Heart left ventricle (tissue), 7 donors: ENCODE measurements around the genes COX6A2 and TP53TG3D.

DNA sequence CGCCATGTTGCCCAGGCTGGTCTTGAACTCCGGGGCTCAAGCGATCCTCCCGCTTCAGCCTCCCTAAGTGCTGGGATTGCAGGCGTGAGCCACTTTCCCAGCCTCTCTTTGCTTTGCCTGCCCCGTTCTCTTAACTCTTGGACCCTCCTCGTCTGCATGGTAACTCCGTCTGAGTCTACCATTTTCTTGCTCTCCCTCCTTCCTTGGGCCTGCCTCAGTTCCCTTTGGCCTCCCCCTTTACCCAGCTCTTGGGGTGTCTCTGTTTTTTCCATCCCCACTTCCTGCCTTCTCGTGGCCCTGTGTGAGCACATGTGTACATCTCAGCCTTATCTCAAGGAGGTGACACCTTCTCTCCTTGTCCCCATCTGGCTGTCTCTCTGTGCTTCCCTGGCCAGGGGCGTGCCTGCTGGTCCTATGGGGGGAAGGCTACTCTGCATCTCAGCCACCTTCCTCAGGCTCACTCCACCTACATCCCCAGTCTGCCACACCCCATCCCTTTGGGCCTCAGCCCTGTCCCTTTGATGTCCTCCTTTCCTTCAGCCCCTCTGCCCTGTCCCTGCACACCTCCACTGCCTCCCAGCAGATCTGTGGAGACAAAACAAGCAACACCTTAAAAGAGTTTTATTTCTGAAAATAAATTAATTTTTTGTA is 6.6 kb downstream of the CTF1 start:
- PRO-cap, 6 experiments = no peak in any of the 6 experiments
- RAMPAGE, long total RNA, 2 experiments = no peak in any of the 2 experiments
- RRBS = no CpG with 5 or more reads among the region's 10 CpGs

DNA sequence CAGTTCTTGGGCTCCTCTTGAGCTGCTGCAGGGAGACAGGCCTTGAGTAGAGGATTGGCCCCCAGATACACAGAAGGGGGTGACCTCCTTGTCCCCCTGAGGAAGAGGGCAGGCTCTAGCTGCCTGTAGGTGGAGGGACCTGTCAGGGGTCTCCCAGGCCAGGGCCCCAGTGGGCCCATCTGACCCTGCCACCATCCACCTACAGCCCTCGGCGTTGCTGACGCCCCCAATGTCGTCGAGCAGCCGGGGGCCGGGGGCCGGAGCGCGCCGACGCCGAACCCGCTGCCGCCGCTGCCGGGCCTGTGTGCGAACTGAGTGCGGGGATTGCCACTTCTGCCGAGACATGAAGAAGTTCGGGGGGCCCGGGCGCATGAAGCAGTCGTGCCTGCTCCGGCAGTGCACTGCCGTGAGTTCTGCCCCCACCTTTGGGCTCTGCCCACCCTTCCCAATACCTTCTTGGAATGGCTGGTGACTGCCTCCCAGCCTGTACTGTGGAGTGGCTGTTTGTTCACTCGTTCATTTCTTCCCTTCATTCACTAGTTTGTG is 2.2 kb downstream of the FBXL19 start:
- PRO-cap, 6 experiments = no peak in any of the 6 experiments
- RAMPAGE, long total RNA, 2 experiments = no peak in any of the 2 experiments
- RRBS = 91% methylated on average over 12 of the region's 27 CpGs

- PRO-cap, 6 experiments = peak in 3 of 6 experiments; most common plus-strand start chr16:30948642 (in 2)
- RAMPAGE, long total RNA, 2 experiments = no peak in any of the 2 experiments
- RRBS = 13% methylated on average over 19 of the region's 54 CpGs
Observed at GRCh38 chr16:30947783-30948902, 725 bp upstream of the ORAI3 start.

DNA sequence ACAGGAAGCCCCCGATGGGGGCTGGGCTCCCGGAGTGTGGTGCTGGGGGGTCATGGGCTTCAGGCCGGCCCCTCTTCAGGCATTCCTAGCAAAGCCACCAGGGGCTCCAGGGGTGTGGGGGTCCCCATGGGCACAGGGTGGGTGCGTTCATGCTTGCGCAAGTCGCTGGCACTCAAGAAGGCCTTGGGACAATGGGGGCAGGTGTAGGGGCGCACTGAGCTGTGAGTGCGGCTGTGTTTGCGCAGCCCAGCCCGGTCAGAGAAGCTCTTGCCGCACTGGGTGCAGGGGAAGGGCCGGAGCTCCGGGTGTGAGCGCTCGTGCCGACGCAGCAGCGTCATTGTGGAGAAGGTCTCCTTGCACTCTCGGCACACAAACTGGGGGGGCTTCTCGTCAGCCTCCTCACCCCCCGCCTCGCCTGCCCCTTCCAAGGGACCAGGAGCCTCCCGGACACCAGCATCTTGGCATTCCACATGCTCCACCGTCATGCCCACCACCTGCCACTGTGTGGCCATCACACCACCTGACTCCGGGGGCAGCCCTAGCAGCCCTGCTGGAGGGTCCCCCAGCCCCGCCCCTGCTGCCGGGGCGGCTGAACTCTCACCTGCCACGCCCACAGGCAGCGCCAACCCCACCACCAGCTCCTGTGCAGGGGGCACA is 12.9 kb downstream of the ZNF668 start:
- PRO-cap, 6 experiments = no peak in any of the 6 experiments
- RAMPAGE, long total RNA, 2 experiments = no peak in any of the 2 experiments
- RRBS = 93% methylated on average over 6 of the region's 30 CpGs

- PRO-cap, 6 experiments = no peak in any of the 6 experiments
- RAMPAGE, long total RNA, 2 experiments = no peak in any of the 2 experiments
- RRBS = no CpG with 5 or more reads among the region's 5 CpGs
Observed at GRCh38 chr16:31064782-31065336, 9.2 kb downstream of the ZNF668 start.

- PRO-cap, 6 experiments = peak in 1 of 6 experiments; most common plus-strand start chr16:31072070 (in 1); most common minus-strand start chr16:31071932 (in 1)
- RAMPAGE, long total RNA, 2 experiments = no peak in any of the 2 experiments
- RRBS = no CpG with 5 or more reads among the region's 9 CpGs
Observed at GRCh38 chr16:31071509-31072535, 2.2 kb downstream of the ZNF668 start.

- PRO-cap, 6 experiments = no peak in any of the 6 experiments
- RAMPAGE, long total RNA, 2 experiments = no peak in any of the 2 experiments
- RRBS = 100% methylated on average over 1 of the region's 20 CpGs
Observed at GRCh38 chr16:31119919-31120591, 2.6 kb downstream of the KAT8 start.

DNA sequence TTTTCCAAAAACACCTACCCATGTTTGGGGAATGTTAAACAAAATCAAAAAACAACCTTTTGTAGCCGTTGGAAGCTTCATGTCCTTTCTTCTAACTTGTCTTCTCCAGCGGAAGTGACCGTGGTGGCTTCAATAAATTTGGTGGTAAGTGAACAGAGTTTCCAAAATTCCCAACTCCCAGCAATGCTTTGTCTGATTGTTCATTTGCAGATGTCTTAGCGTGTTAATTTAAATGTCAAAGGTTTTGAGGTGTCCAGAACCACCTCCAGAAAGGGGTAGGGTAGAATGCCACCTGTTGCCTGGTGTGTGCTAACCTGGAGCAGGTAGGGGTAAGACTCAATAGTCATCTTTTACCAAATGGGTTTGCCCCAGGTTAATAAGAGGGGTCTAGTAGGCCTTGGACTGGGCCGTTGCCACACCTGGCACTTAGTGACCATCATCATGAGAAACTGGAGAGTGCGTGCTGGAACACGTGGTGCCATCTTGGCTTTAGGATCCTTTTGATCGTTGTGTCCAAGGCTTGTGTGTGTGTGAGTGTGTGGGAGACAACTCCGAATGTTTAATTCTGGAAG is 6.8 kb downstream of the FUS start:
- PRO-cap, 6 experiments = no peak in any of the 6 experiments
- RAMPAGE, long total RNA, 2 experiments = no peak in any of the 2 experiments
- RRBS = no CpG with 5 or more reads among the region's 9 CpGs

DNA sequence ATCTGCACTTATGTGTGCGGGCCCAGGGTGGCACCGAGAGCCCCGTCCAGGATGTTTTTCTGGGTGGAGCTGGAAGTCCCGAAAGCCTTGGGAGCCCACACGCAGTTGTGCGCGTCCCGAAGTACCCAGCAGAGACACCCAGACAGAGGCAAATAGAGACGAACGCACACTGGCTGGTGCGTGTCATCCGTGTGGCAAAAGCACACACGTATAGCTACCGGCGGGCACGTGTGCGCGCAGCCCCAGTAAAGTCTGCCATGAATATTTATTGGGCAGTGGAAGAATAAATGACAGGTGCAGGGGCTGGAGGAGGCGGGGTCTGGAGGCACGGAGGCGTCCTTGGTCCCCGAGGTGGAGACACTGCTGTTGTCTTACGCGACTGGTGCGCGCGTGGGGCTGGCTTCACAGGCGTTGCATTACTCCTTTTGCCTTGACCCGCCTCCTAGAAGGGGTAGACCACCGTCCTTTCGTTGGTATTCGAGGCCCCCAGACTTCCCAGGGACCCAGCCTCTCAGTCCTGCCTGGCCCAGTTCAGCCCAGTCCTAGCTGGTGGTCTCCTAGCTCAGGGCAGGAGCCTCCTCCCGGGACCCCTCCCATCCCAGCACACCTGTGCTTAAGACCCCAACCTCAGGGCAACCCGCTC is 1.1 kb downstream of the PYDC1 start:
- PRO-cap, 6 experiments = no peak in any of the 6 experiments
- RAMPAGE, long total RNA, 2 experiments = no peak in any of the 2 experiments
- RRBS = no CpG with 5 or more reads among the region's 34 CpGs

DNA sequence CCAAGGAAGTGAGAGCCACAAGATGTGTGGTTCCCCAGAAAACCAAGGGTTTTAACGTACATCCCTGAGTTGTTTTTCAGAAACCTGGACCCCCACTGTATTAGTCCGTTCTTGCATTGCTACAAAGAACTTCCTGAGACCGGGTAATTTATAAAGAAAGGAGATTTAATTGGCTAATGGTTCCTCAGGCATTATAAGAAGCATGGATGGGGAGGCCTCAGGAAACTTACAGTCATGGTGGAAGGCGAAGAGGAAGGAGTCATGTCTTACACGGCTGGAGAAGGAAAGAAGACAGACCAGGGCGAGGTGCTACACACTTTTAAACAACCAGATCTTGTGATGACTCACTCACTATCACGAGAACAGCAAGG is 7.8 kb upstream of the ITGAX start:
- PRO-cap, 6 experiments = no peak in any of the 6 experiments
- RAMPAGE, long total RNA, 2 experiments = no peak in any of the 2 experiments
- RRBS = no CpG with 5 or more reads among the region's 7 CpGs

- PRO-cap, 6 experiments = no peak in any of the 6 experiments
- RAMPAGE, long total RNA, 2 experiments = no peak in any of the 2 experiments
- RRBS = 31% methylated on average over 10 of the region's 34 CpGs
Observed at GRCh38 chr16:31356812-31357847, 2.2 kb downstream of the ITGAX start.

DNA sequence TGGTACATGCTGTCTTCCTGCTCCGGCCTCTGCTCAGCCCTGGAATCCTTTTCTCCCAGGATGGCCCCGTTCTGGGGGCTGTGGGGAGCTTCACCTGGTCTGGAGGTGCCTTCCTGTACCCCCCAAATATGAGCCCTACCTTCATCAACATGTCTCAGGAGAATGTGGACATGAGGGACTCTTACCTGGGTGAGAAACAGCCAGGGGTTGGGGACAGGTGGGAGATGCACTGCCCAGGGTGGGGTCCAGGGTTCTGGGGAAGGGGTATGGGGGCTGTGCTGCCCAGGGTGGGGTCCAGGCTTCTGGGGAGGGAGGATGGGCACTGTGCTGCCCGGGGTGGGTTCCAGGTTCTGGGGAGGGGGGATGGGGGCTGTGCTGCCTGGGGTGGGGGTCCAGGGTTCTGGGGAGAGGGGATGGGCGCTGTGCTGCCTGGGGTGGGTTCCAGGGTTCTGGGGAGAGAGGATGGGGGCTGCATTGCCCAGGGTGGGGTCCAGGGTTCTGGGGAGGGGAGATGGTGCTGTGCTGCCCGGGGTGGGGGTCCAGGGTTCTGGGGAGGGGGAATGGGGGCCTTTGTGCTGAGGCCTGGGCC is 7.1 kb downstream of the ITGAX start:
- PRO-cap, 6 experiments = no peak in any of the 6 experiments
- RAMPAGE, long total RNA, 2 experiments = no peak in any of the 2 experiments
- RRBS = no CpG with 5 or more reads among the region's 5 CpGs

GRCh38 chr16:31404378-31405074 is 11.4 kb downstream of the ITGAD start:
- PRO-cap, 6 experiments = peak in 5 of 6 experiments; most common minus-strand start chr16:31404677 (in 3)
- RAMPAGE, long total RNA, 2 experiments = no peak in any of the 2 experiments
- RRBS = no CpG with 5 or more reads among the region's 7 CpGs

GRCh38 chr16:31428190-31428665 is at the start of gene COX6A2:
Gene COX6A2 (minus strand): TSS chr16:31428360.
- PRO-cap, 6 experiments = peak in 6 of 6 experiments; most common plus-strand start chr16:31428485 (in 1); most common minus-strand start chr16:31428360 (in 6)
- RAMPAGE, long total RNA, 2 experiments = start-site peak on the minus strand in 2 of 2 experiments, at chr16:31428316-31428420 at its widest, 64,984 to 67,293 reads per replicate
- RRBS = 24% methylated on average over 5 of the region's 12 CpGs

- PRO-cap, 6 experiments = no peak in any of the 6 experiments
- RAMPAGE, long total RNA, 2 experiments = no peak in any of the 2 experiments
- RRBS = no CpG with 5 or more reads among the region's 5 CpGs
Observed at GRCh38 chr16:31454371-31454903, 4.9 kb upstream of the ARMC5 start.

DNA sequence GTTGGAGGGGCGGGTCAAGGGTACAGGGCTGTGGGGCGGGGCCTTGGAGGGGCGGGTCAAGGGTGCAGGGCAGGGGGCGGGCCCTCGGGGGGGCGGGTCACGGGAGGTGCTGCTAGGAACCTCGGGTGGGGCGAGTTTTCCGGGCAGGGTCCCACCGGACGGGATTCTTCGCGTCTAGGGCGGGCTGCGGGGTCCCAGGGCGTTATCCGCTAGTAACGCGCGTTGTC is 5.0 kb downstream of the TGFB1I1 start:
- PRO-cap, 6 experiments = peak in 5 of 6 experiments; most common plus-strand start position 100 of the sequence (in 3)
- RAMPAGE, long total RNA, 2 experiments = no peak in any of the 2 experiments
- RRBS = no CpG with 5 or more reads among the region's 21 CpGs

GRCh38 chr16:31489177-31489788 is 6.4 kb downstream of the SLC5A2 start:
- PRO-cap, 6 experiments = no peak in any of the 6 experiments
- RAMPAGE, long total RNA, 2 experiments = no peak in any of the 2 experiments
- RRBS = no CpG with 5 or more reads among the region's 17 CpGs

- PRO-cap, 6 experiments = no peak in any of the 6 experiments
- RAMPAGE, long total RNA, 2 experiments = no peak in any of the 2 experiments
- RRBS = no CpG with 5 or more reads among the region's 17 CpGs
Observed at GRCh38 chr16:31490329-31491035, 7.6 kb downstream of the SLC5A2 start.

GRCh38 chr16:32085406-32085765 is 167.7 kb upstream of the TP53TG3D start:
- PRO-cap, 6 experiments = no peak in any of the 6 experiments
- RAMPAGE, long total RNA, 2 experiments = no peak in any of the 2 experiments
- RRBS = 22% methylated on average over 5 of the region's 40 CpGs

- PRO-cap, 6 experiments = no peak in any of the 6 experiments
- RAMPAGE, long total RNA, 2 experiments = no peak in any of the 2 experiments
- RRBS = no CpG with 5 or more reads among the region's 25 CpGs
Observed at GRCh38 chr16:32253218-32253583, at the start of gene TP53TG3D. Gene TP53TG3D (plus strand): TSS chr16:32253286.